Diencephalon (tissue), 2 donors: ENCODE results near the genes MLPH and PRLH.

DNA sequence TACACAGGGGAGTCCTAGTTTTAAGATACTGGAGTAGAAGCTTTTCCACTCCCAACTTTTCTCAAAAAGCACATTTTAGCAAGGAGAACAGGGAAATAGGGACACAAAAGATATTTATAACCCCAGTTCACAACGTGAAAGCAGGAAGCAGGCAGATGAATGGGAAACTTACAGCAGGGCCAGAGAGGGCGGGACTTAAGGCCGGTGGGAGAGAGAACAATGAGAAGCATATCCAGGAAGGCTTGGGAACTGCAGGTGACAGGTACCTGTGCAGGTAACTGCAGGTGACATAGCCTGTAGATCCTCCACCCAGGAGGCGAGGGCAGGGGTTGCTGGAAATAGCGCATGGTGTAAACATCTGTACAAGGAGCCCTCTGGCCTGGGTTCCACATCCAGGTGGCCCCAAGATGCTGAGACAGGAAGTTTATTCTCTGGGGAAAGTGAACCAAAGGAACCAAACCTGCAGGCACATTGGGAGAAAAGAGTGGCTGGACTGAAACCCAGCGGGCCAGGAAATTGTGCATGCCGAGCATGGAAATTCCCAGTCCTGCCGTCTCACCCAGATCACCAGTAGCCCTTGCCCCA, 24.2 kb upstream of the COL6A3 start:
- RAMPAGE, long total RNA = no peak

DNA sequence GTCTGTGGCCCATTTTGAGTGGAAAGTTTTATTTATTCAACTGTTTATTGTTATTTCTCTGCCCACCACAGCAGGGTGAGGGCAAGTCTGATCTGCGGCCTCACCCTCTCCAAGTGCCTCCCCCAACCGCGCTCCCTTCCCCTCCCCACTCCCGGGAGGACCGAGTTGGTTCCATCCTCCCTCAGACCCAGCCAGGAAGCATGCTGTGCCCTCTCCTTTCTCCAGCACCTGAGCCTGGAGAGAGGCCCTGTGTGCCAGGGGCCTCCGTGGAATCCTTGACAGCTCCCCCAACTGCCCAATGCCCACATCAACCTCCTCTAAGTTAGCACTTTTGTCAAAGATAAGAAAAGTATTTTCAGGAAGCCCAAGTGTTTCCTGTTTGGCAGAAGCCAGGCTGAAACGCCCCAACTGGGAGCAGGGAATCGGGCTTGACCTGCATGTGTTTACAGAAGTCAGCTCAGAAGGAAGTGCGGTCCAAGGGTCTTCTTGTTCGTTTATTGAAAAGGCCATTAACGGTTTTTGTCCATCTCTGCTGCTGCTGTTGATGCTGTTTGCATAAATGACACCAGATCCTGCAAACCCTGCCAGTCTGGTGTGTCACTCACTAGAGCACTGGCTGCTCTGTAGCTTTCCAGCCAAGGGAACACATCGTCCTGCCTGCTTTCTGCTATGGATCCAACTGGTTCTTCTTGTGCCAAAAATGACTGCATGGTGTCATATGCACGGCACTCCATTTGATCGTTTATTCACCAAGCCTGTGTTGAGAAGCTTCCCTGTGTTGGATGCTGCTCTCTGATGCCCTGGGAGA, 35.3 kb upstream of the COL6A3 start:
- RAMPAGE, long total RNA = no peak

DNA sequence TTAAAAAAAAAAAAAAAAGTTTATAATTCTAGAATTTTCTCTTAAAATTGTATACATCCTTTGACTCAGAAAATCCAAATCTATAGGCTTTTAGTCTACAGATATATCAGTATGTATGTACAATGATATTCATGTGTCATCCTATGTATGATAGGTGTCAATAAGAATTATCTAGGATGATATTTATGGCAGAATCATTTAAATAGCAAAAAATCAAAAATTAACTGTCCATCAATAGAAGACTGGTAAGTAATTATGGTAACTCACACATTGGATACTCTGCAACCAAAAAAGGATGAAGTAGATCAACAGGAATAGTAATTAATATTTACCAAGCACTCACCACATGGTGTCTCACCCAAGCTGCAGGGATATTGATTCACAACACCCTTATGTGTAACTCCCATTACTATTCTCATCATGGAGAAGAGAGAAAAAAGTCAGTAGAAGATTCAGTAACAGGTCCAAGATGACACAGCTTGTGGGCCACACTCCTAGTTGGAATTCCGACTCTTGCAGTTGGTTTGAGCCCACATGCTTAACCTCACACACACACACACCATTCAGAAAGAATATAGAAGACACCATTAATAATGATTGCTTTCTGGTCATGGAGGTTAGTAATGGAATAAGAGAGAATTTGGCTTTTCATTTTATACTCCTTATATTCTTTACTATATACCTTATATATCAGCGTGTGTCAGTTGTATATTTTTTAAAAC, 1.8 kb upstream of the MLPH start:
- RAMPAGE, long total RNA = no peak

GRCh38 chr2:237487007-237488245, at the start of gene MLPH:
MLPH (plus strand) TSS chr2:237487251.
- RAMPAGE, long total RNA = no peak

DNA sequence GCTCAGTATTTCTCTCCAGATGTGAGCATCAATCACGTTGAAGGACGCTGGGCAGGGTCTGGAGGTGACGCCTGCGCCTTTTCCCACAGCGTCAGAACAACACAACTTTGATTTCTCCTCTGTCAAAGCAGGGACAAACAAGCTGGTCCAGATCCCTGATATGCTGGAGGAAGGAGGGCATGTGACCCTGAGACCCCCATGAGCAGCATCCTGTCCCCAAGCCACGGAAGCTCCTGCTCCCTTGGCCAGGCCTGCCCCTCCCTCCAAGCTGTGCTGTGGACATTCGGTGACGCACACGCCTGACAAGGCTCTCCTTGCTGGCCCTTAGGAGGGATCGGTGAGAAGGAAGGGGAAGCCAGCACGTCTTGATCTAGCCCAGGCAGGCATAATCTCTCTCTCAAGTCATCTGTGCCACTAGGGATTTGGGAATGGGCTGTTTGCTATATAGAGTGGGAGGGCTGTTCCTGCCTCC, 11.3 kb downstream of the MLPH start:
- RAMPAGE, long total RNA = no peak

DNA sequence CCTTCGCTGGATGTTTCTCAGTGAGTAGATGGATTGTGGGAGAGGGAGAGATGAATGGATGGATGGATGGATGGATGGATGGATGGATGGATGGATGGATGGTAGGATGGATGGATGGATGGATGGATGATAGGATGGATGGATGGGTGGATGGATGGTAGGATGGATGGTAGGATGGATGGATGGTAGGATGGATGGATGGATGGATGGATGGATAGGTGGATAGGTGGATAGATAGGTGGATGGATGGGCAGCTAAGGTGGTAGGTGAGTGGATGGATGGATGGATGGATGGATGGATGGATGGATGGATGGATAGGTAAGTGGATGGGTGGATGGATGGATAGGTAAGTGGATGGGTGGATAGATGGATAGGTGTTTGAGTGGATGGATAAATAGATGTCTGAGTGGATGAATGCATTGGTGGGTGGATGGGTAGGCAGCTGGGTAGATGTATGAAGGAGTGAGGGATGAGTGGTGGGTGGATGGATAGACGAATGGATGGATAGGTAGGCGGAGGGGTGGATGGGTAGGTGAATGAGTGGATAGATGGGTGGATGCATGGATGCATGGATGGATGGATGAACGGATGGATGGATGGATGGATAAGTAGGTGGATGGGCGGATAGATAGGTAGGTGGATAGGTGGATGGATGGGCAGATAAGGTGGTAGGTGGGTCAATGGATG, 29.8 kb downstream of the MLPH start:
- RAMPAGE, long total RNA = no peak

DNA sequence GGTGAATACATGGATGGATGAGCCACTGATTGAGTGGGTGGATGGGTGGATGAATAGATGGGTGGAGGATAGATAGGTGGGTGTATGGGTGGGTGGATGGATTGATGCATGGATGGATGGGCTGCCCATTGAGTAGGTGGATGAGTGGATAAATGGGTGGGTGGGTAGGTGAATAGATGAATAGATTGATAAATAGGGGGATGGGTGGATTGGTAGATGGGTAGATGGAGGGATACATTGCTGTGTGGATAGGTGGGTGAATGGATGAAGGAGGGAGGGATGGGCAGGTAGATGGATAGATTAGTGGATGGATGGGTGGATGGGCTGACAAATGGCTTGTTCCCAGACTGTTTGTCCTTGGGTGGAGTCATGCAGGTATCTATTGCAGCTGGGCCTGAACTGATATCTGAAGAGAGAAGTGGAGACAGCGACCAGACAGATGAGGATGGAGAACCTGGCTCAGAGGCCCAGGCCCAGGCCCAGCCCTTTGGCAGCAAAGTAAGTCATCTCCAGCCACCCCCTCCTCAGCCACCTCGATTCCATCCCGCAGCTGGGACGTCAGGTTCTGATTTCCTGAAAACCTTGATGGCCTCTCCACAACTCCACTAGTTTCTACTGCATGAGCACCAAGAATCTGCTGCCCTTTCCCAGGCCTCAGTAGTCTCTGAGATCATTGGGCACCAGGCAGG, 31.2 kb downstream of the MLPH start:
- RAMPAGE, long total RNA = no peak

DNA sequence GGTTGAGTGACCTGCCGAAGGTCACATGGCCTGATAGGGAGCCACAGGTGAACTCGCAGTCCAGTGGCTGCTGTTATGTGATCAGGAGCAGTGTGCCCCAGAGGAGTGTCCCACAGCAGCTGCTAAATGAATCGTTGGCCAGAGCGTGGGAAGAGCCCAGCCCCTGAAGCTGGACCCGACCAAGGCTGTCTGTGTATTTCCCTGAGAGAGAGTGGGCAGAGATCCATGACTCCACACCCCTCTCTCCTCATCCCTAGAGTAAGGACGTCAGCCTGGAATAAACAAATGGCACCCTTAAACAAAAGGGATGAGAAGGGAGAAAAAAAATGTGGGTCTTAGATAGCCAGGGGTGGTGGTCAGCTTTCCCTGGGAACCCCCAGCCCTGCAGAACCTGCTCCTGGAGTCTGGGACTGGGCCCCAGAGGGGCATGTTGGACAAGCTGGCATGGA, 26.6 kb upstream of the PRLH start:
- RAMPAGE, long total RNA = no peak

- RAMPAGE, long total RNA = no peak
Observed at GRCh38 chr2:237566426-237566696, at the start of gene PRLH. PRLH (plus strand) TSS chr2:237566574.

GRCh38 chr2:237662541-237663190, 35.3 kb downstream of the LRRFIP1 start:
- RAMPAGE, long total RNA = no peak

DNA sequence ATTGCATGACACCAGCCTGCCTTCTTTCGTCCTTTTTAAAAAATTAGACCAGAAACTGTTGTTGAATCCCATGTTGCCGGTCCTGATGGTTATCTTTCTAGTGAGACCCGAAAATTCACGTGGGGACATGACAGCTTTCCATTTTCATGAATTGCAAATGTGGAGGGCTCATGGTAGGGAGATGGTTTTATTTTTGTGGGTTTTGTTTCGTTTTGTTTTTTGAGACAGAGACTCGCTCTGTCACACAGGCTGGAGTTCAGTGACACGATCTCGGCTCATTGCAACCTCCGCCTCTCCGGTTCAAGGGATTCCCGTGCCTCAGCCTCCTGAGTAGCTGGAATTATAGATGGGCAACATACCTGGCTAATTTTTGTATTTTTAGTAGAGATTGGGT, 48.9 kb downstream of the LRRFIP1 start:
- RAMPAGE, long total RNA = no peak

DNA sequence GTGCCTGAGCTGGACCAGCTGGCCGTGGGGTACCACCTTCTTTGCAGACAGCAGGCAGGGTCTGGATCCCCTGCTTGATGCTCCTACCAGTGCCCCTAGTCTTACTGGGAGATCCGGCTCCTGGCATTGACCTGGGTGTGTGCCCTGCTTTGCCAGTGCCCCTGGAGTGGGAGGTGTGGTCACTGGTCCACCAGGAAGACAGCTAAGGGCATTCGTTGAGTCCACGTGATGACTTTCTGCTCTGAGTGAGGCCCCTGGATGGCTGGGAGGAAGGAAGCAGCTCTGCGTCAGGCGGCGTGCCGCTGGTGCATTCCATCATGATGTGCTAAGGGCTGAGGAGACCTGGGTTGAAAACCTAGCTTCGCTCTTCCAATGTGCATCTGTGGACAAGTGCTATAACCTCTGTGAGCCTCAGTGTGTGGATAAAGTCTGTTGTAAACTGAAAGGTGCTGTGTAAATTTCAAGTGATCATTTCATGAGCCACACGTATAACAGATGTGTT, 59.5 kb downstream of the LRRFIP1 start:
- RAMPAGE, long total RNA = no peak

DNA sequence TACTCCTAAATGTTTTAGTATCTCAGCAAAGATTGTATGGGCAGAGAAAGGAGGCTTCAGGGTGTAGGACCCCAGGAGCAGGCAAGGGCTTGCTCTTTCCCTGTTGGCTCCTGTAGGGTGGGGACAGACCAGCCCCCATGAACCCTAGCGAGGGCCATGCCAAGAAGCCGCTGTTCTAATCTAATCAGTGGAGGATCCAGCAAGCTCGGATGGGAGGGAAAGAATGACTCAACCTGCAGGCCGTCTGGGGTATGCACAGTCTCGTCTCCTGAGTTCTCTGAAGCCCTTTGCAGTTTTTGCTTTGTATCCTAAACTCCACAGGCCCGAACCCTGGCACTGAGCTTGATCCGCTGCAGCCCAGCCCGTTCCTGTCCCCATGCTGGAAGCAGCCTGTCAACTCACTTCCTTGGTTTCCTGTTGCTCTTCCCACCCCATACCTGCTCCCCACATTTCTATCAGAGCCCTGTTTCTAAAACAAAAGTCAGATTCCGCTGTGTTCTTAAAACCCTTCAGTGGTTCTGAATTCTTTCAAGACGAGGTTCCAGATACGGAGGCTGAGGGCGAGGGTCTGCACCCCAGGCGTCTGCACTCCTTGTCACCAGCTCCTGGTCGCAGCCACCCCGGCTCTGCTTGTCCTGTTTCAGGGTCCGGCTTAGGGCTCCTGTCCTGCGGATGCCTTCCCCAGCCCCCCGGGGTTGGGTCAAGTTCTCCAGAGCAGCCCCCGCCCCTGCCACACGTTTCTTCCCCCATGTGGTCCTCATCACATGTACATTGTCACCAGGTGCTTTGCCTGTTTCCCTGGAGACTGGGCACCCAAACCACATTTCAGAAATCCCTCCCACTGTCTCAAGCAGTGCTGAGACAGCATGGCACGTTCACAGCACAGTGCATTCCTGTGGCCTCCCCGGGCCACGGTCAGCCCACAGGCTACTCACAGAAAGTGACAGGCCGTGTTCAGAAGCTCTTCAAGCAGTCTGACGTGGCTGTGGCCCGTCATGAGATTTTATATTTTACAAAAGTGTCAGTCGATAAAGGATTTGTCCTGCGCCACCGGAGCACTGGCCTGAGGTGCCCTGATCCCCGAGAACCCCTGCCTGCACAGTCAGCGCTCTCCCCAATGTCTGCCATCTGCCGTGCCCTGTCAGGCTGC, 75.9 kb downstream of the LRRFIP1 start:
- RAMPAGE, long total RNA = no peak

DNA sequence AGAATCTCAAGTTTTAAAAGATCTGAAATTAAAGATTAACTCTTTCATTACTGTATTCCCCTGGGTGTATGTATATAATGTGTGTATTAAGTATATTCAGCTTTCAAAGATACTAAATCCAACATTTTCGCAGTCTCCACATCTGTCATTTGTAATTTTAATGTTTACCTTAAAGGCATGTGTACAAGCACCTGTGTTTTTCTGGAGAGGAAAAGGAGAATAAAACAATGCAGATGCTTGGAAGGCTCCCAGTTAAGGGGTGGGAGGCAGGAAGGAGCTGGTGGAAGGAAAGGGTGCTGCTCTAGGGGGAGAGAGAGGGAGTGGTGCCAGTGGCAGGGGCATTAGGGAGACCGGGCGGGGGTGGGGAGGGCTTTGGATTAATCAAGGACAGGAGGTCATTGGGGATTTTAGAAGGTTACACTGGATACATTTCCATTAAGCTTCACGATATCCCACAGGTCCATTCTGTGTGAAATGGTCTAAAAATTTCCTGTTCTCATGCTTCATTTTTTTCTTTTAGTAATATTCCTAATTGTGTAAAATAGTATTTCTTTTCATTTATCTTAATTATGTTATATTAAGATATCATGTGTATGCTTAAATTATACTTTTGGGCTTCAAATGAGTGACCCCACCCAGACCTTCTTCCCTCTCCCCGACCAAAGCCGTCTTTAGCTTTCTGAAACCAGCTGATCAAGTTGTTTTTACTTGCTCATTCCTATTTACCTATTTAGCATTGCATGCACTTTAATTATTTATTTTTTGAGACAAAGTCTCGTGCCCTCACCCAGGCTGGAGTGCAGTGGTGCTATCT, 70.2 kb upstream of the RBM44 start:
- RAMPAGE, long total RNA = no peak

DNA sequence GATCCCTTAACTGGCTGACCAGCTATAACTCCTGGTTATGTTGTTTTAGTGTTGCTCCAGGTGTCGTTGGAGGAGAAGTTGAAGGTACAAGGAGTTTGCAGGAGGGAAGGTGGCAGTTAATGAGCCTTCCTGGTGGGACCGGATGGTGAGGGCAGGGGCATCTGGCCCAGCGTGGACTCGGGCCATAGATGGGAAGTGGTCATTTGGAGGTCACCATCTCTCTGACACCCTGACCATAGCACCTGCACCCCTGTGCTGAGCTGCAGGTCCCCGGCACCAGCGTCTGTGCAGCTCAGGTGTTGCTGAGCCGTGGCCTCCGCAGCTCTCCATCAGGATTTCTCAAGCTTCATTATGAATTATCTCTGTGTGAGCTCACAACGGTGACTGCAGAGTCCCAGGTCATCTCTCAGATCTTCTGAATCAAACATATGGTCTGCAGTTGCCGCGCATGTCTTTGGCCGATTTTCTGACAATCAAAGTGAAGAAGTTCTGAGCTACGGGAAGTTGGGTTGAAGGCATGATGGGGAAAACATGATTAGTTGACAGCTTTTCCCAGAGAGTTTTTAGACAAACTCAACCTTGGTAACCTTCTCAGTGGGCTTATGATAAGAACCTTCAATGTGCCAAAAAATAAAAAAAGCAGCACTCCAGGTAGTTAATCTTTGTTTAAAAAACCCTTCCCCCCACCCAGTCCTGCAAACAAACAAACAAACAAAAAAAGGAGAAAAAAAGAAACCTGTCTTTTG, 51.2 kb upstream of the RBM44 start:
- RAMPAGE, long total RNA = no peak

DNA sequence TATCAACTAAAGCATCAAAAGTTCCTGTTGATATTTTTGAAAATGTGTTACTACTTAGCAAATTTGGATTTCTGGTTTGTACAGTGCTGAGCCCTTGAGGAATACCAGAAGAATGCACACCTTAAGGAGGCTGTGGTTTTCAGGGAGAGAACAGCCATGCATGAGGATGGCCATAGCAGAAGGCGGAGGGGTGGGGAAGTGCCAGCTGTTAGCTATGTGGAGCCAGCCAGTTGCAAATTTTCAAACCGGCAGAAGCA, 16.5 kb upstream of the RBM44 start:
- RAMPAGE, long total RNA = no peak

- RAMPAGE, long total RNA = no peak
Observed at GRCh38 chr2:237864018-237864911, 4.8 kb downstream of the RAMP1 start.

GRCh38 chr2:237864950-237865840, 5.8 kb downstream of the RAMP1 start:
- RAMPAGE, long total RNA = no peak

GRCh38 chr2:237870871-237871729, 11.7 kb downstream of the RAMP1 start:
- RAMPAGE, long total RNA = no peak

GRCh38 chr2:237885847-237886420, 26.5 kb downstream of the RAMP1 start:
- RAMPAGE, long total RNA = no peak